NALM6 (cell line): ENCODE measurements around a stretch of chr3.

GRCh38 chr3:190616692-190617261, 102.9 kb downstream of the IL1RAP start:
- PRO-cap = no peak

- PRO-cap = bidirectional peak, plus-strand start at chr3:191329061, minus-strand start at chr3:191329058
Observed at GRCh38 chr3:191328973-191329158, 328 bp upstream of the CCDC50 start.

DNA sequence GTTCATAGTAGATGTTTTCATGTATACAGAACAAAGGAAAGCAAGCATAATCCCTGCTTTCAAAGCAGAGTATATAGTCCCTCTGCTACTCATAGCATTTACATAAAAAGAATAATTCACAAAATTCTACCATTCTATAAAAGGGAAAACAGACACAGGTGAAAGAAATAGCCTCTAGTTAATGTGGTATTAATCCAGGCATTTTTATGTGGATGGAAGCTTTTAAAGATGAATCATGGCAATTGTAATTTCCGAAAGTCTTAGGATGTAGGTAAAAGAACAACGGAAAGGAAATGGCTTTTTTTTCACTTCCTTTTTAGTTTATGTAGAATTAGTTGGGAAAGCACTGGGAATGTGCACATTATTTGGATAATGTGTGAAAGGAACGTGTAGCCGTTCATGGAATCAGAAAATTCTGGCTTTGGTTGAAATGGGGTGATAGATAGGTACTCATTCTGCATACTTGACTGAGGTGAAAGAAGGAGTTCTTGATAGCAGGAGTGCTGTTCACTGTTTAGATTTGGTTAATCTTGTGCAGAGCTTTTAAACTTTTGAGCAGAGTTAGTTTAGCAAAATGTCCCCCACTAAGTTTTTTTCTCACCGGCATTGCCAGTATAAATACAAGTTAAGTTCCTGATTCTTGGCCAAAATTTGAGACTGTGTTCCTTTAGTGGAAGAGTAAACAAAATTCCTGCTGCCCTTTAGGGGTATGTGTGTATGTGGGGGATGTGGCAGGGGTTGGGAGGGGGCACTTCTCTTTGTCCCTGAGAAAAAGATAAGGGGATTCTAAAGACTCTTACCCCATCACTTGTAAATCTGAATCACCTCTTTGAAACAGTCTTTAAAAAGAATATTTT, 20.2 kb upstream of the UTS2B start:
- PRO-cap = no peak

DNA sequence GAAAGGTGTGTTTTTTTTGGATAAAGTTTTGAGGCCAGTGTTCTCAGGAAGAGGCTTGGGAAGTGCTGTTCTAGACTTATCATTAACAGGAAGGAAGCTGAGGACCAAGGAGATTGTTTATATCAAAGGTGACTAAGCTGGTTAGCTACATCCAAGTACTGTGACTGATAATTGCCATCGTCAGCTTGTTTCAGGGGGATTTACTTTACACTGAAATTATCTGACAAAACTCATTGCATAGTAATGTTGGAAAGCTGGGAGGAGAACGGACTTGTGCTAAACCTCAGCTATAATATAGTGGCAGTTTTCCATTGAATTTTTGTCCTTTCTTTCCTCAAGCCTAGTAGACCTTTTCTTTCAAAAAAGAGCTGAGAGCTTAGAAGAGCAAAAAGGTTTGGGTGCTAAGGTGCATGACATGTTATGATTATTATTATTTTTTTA, 36.4 kb upstream of the UTS2B start:
- PRO-cap = no peak

GRCh38 chr3:191375140-191375604, 44.8 kb upstream of the UTS2B start:
- PRO-cap = no peak

DNA sequence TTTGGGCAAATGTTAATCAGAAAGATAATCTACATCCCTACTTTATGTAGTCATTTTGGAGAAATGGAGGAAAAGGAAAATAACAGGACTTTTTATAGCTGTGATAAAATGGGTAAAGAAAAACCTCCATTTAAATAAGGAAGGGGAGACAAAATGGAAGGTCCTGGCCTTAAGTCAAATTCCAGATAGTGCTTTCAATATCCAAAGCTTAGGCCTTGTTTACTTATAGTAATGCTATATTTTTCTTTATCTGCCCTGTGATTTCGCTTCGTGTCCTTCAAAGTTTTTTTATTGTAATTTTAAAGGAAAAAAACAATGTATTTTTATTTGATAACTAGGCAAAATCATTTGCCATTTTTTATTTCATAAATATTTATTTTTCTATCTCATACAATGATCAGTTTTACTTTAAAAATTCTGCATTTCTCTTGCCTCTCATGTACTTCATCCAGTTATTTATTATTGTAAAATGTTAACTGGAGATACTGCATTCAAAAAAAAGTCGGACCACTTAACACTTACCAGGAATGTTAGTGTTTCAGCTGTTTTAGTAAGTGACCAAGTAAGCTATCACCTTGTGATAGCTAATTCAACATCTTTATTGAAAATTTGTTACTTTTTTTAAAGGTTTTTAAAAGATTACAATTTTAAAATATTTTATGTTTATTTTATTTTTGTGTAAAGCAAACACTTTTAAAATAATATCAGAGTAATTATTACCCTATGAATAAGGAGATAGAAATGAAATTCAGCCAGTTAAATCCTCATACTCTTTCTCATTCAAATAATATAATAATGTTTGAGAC, 63.4 kb upstream of the UTS2B start:
- PRO-cap = no peak

GRCh38 chr3:192571136-192571546, 156.2 kb downstream of the FGF12 start:
- PRO-cap = no peak

DNA sequence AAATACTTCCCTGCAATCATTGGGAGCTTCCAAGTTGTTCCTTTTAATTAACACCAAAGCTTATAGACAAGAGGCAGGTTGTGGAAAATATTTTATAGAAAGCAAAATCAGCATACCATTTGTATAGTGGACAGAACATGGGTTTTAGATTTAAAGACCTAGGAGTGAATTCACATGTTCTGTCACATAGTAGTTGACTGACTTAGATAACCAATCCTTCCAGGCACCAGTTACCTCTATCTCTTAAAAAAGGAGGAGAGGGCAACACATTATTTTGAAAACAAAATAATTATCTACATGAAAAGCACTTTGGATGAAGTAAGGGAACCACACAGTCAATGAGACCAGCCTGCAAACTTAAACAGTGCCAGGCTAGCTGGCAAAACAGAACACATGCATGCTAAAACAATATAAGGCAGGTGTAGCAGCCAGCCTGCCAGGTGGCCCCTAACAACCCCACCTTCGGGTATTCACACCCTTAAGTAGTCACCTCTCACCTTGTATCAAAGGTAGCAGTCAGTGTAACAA, 76.7 kb downstream of the MB21D2 start:
- PRO-cap = no peak

DNA sequence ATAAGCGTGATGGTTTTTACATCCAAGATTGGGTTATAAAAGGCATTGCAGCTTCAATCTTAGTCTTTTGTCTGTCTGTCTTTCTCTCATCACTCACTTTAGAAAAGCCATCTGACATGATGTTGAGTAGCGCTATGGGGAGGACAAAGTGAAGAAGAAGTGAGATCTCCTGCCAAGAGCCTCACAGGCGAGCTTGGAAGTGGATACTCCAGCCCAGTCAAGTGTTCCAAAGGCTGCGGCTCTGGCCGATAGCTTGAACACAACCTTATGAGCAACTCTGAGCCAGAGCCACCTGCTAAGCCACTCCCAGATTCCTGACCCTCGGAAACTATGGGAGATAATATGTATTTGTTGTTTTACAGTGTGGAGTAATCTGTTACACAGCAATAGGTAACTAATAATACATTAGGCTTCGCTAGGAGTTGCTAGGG, 76.3 kb downstream of the MB21D2 start:
- PRO-cap = no peak

DNA sequence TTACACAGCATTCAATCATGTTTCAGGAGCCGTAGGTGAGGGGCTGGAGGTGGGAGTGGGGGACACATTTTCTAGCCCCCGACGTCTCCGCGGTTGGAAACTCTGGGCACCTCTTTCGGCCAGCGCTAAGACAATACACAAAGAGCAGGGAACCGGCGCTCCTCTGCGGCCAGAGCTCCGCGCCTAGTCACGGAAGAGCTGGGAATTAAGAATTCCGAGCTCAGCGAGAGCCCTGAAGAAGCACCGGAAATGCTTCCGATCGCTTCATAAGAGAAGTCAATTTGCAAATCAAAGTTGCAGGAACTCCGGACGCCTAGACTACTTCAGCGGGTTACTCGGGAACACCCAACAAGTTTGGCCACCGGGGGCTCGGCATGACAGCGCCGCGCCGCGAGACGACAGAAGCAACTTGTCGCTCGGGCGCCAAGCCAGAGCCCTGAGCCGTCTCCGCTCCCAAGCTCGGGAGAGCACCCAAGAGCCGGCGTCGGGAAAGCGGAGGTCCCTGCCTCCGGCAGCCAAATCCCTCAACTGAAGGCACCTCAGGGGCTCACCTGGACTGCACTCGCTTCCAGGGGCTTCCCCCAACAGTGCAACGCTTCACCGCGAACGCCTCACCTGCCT, 809 bp downstream of the MB21D2 start:
- PRO-cap = no peak

- PRO-cap = no peak
Observed at GRCh38 chr3:193552847-193553243, 1.9 kb downstream of the ATP13A4 start.

DNA sequence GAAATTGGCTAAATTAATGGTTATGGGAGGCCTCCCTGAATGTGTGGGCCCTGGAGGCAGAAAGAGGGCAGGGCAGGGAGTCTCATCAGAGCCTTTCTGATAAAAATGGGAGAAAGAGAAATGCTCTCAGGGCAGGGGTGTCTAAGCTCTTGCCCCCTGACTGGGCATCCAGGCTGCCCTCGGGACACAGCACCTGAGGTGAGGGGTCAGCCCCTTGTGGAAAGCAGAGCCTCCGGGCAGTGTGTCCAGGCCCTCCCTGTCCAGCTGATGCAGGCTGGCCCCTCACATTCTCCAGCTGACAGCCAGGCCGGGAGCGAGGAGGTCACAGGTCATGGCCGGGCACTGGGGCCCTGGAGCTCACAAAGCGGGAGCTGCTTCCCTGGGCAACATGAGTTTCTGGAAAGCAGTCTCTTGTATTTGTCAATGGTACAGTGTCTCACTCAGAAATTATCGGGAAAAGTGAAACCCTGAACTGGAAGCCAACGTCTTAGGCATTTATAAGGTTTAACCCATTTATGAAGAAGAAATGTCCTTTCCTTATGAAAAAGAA, 118.4 kb downstream of the OPA1 start:
- PRO-cap = no peak

GRCh38 chr3:193742513-193743232, 149.7 kb downstream of the OPA1 start:
- PRO-cap = no peak

- PRO-cap = no peak
Observed at GRCh38 chr3:193777575-193777982, 184.6 kb downstream of the OPA1 start.

DNA sequence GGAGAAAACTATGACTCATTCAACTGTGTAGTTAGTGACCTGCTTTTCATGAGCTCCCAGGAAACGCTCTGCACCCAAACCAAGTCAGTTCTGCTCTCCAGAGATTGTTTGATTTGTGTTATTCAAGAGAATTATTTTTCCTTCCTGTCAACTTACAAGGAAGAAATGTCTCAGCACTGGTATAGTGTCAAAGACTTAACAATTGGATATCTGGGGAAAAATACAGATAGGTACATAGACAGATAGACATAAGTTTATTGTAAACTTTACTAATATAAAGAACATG, 206.9 kb upstream of the HES1 start:
- PRO-cap = no peak

DNA sequence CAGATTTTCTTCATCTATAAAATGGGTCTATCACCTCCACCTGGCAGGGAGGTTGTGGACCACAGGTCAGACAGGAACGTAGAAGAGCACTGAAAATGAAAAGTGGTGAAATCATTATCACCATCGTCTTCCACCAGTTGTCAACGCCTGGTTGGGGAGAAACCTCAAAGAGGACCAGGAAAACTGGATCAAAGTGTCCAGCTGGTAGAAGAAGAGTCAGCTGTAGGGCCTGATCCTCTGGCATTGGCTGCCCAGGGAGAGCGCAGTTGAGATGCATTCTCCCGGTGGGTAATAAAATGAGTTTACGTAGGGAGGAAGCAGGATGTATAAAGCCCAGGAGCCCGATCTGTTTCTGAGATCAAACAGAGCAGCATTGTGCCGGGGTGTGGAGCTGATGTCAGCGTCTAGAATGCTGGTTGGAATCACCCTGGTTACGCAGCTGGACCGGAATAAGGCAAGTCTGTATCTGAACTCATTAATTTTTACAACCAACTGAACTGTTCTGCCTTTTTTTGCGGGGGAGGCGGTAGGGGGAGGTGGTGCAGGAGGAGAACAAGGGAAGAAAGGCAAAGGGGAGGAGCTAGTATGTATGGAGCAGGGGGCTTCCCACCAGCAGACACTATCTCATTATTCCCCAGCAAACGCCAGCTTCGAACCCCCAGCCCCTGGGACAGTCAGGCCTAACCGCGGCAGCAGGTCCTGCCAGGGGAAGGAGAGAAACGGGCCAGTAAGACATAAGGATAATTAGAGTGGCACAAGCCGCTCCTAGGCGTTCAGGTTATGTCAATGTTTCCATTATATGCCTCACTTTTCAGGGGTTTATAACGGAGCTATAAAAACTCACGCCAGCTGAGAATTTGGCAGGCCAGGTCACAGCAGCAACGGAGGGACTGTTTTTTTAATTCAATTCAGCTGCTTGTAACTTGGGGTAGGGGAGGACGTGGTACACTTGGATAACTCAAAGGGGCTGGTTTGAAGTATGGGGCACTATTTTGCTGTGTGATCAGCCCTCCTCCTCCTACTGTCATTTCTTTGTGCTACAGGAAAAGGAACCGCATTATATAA, 175.4 kb upstream of the HES1 start:
- PRO-cap = no peak

DNA sequence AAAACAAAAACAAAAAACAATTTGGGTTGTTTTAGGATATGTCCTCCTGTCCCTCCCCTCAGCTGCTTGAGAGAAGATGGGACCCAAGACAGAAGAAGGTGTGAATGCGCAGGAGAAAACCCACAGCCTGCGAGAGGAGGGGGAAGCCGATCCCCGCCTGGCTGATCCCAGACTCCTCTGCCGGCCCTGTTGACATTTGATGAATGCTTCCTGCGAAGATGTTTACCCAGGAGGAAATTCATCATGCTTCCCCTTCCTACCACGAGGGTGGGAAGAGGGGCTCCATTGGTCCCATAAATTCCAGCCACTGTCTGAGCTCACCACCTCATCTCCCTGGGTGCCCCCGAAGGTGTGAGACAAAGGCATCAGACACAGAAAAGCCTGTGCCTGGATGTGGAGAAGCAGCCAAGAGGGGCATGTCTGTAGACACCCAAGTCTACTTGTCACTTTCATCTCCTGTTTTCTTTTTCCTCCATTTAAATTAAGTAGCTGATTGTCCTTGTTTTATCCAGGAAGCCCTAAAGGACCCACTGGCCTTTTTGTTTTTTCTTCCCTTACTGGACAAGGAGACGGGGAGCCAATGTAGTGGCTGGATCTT, 95.4 kb upstream of the HES1 start:
- PRO-cap = no peak

GRCh38 chr3:194057963-194058859, 77.7 kb upstream of the HES1 start:
- PRO-cap = bidirectional peak, plus-strand start at chr3:194058141, minus-strand start at chr3:194058158; bidirectional peak, plus-strand start at chr3:194058369, minus-strand start at chr3:194058443

GRCh38 chr3:194136746-194137393, 922 bp downstream of the HES1 start:
- PRO-cap = no peak

- PRO-cap = no peak
Observed at GRCh38 chr3:194252923-194253358, 98.2 kb downstream of the CPN2 start.